Kidney epithelial cell (primary cell): Measurements from ENCODE around the gene HSPB1.

- RAMPAGE, long total RNA, result no peak
- RRBS, result 3% methylated on average over 9 of the region's 17 CpGs
These were observed 3.3 kb upstream of the LAT2 start for GRCh38 chr7:74206512-74206818.

DNA sequence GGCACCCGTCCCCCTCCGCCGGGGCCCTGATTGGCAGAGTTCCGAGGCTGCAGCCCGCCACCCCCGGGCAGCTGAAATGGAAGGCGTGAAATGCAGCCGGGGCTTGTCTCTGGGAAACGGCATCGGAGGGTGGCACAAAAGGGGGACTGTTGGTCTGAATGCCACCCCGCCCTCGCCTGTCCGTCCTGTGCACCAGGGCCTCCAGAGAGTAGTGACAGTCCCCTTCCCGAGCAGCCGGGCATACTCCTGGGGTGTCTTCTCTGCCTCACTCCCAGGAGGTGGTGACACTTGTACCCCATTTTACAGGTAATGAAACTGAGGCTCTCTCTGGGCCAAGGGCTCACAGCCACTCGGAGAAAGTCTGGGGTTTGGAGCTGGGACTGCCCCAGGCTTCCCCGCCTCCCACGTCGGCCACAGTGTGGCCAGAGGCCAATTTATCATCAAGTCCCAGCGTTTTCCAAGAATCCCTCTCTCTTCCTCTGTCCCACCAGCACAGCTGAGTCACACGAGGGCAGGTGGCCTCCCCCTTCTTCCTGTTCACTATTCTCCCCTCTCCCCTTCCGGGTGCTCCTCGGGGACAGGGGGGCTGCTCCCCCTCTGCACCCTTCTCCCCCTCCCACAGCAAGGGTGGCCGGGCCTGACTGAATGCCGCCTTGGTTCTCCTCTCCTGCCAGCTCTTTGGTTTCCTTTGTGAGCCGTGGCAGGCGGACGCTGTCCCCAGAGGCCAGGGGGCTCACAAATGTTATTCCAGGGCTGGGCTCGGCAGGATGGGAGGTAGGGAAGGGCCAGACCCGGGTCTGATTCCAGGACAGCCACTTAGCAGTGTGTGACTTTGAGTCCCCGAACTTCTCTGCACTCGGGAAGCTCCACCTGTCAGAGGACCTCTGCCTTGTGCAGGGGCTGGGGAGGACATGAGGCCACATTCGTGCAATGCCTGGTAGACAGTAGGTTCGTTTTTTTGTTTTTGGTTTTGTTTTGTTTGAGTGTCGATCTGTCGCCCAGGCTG, 17.6 kb downstream of the CLIP2 start:
- RAMPAGE, long total RNA, result no peak
- RRBS, result 37% methylated on average over 7 of the region's 36 CpGs

GRCh38 chr7:74481501-74482382, 28.0 kb downstream of the GTF2IRD1 start:
- RAMPAGE, long total RNA, result no peak
- RRBS, result no CpG with 5 or more reads among the region's 12 CpGs

DNA sequence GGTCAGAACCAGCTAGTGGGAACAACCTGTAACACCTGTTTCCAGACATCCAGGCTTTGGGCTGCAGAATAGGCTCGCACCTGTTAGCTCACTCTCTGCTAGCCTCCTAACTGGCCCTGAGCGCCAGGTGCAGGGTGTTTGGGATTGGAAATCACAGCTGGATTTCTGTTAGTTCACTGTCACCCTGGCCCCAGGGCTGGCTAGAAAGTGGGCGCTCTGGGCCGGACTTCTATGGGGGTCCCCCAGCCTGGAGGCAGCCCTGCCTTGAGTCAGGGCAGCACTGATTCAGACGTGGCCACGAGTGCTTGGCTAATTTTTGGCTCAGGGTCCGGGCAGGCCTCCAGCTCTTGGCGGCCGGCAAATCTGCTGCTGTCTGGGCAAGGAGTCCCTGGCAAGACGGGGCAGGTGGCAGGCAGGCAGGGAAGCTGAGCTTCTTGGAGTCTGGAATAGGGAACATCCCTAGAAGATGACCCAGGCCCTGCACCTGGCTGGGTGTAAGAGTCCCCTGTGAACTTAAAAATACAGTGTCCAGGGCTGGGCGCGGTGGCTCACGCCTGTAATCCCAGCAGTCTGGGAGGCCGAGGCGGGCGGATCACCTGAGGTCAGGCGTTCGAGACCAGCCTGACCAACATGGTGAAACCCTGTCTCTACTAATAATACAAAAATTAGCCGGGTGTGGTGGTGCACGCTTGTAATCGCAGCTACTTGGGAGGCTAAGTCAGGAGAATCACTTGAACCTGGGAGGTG, 48.8 kb downstream of the GTF2IRD1 start:
- RAMPAGE, long total RNA, result no peak
- RRBS, result no CpG with 5 or more reads among the region's 21 CpGs

DNA sequence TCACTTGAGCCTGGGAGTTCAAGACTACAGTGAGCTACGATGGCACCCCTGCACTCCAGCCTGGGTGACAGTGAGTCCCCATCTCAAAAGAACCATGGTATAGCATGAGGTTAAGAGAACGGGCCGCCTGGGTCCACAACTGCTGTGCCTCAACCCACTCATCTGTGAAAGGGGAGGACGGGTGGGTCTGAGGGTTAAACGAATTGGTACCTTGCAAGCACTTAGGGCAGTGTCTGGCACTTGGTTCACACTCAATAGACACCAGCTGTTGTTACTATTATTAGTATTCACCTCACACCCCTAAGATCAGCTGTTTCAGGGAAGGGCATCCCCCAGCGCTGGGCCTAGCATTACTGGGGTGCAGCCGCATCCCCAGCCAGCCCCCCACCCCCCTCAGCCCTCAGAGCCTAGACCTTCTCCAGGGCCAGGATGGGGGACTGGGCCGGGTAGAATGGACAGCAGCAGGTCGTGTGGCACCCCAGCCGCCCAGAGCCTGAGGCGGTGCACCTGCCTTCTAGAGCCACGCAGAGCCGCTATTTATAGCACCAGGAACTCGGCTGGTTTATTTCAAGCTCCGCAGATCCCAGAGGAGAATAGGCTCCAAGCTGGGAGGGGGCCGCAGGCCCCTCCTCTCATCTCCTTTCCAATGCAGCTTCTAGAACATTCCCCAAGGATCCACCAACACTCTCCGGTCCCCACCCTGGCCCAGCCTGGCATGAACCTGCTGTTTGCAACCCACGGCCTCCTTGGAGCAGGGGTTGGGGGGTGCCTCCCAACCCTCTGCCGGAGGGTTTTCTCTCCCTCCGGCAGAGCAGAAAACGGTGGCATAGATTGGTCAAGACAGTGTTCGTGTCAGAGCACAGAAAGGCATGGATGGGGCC, 60.5 kb downstream of the GTF2IRD1 start:
- RAMPAGE, long total RNA, result no peak
- RRBS, result 80% methylated on average over 4 of the region's 22 CpGs

DNA sequence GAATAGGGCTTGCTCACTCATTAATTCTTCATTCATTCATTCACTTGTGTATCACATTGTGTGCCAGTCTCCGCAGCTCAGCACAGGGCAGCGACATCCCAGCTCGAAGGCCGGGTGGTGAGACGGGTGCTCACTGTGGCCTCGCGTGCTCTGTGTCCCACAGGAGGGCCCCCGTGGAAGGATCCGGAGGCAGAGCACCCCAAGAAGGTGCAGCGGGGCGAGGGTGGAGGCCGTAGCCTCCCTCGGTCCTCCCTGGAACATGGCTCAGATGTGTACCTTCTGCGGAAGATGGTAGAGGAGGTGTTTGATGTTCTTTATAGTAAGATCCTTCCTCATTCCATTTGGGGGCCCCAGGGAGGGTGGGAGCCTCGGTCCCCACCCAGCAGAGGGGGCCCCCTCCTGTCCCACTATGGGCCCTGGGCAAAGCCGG, 61.6 kb downstream of the GTF2IRD1 start:
- RAMPAGE, long total RNA, result no peak
- RRBS, result 95% methylated on average over 6 of the region's 16 CpGs

DNA sequence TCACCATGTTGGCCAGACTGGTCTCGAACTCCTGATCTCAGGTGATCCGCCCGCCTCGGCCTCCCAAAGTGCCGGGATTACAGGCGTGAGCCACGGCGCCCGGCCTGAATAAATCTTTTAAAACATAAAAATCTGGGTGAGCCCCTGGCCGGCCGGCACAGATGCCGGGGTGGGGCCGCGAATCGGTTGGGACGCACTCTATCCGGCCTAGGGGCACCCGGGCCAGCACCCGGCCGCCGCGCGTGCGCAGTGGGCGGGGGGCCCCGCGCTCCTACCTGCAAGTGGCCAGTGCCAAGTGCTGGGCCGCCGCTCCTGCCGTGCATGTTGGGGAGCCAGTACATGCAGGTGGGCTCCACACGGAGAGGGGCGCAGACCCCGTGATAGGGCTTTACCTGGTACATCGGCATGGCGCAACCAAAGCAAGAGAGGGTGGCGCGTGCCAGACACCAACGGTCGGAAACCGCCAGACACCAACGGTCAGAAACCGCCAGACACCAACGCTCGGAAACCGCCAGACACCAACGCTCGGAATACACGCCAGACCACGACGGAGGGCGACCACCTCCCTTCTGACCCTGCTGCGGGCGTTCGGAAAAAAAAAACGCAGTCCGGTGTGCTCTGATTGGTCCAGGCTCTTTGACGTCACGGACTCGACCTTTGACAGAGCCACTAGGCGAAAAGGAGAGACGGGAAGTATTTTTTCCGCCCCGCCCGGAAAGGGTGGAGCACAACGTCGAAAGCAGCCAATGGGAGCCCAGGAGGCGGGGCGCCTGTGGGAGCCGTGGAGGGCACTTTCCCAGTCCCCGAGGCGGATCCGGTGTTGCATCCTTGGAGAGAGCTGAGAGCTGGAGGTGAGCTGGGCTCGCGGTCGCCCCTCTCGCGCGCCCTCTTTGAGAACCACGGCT, 24.6 kb downstream of the SPDYE12 start:
- RAMPAGE, long total RNA, result start-site peak on the minus strand centred at position 572 of the sequence, 11 bp wide, 83 and 112 reads in 2 replicates; start-site peak on the plus strand centred at position 801 of the sequence, 61 bp wide, 184 and 53 reads in 2 replicates
- RRBS, result no CpG with 5 or more reads among the region's 79 CpGs

DNA sequence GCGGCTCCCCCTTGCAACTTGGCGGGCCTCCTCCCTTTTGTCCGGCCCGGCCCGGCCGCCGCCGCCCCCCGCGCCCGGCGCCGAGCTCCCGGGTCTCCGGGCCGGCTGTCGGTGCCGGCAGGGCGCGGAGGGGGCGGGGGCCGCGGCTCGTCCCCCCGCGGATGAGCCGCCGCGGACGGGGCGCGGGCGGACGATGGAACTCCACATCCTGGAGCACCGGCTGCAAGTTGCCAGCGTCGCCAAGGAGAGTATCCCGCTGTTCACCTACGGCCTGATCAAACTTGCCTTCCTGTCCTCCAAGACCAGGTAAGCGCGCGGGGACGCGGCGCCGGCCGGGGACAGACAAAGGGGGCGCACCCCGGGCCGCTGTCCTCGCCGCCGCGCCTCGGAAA, 284 bp downstream of the CASTOR2 start:
- RAMPAGE, long total RNA, result no peak
- RRBS, result no CpG with 5 or more reads among the region's 55 CpGs

- RAMPAGE, long total RNA, result no peak
- RRBS, result no CpG with 5 or more reads among the region's 9 CpGs
These were observed 9.2 kb downstream of the RCC1L start for GRCh38 chr7:75064344-75064781.

DNA sequence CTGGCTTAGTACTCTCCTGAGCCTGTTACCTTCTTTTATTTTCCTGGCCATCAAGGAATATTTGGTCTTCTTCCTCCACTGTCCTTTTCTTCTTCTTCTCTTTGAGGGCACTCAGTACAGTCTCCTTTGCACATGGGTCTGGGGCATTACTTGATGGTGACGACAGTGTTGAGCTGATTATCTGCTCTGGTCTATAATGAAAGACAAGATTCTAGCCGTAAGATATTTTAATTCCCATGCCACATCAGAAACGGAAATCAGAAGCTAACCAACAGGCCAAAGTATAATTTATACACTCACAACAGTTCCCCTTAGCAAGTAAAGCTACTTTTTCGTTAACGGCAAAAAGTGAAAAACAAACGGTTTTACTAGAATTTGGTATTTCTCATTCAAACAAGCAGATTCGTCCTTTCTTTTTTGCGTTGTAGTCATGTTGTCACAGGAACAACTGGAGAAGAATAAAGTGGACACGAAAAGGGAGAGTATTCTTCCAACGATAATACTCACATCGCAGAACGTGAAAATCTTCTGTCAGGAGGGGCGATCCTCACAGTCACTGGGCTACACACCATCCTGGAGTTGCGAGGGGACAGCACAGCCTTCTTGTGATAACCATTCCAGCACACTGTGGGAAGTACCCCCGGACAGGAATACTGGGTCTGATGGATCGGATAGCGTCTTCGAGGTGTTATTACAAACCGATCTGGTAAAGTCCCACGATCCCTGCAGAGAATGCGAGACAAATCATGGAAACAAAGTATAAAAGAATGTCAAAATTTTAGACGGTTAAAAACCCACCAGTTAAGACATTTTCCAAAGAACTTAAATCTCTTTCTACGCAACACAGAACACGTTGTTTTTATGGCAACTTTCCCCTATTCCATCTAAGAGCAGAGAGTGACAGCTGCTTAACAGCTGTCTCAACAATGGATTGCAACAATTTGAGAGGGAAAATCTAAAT, 44.9 kb downstream of the POM121C start:
- RAMPAGE, long total RNA, result no peak
- RRBS, result no CpG with 5 or more reads among the region's 24 CpGs

DNA sequence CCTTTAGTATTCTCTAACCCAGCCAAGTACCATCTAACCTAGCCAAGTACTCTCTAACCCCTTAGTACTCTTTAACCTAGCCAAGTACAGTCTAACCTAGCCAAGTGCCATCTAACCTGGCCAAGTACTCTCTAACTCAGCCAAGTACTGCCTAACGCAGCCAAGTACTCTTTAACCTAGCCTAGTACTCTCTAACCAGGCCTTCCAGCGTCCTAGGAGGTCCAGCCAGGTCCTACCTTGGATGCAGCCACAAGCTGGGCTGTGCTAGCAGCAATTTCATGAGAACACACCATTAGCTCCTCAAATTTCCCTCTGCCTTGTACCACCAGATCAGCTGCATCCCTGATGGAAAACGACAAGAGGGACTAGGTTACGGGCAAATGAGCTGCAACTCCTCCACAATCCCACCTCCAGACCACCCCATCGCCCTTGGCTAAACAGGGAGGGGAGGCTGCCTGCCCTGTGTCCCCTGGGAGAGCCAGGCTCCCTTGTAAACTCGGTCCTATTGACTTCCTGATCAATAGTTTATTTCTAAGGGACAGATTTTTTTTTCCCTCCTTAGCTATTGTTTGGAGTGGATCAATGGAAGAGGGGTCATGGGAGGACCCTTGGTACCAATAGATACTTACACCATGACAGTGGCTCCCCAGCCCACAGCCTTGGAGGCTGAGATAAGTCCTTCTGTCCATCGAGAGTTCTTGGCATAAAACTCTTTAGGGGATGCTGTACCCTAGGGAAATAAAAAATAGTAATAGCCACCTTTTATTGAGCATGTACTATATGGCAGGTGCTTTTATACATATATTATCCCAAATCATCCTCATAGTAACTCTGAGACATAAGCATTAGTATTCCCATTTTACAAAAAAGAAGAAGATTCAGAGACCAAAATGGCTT, 52.6 kb downstream of the SPDYE5 start:
- RAMPAGE, long total RNA, result no peak
- RRBS, result no CpG with 5 or more reads among the region's 7 CpGs

GRCh38 chr7:75559577-75560306, 67.6 kb downstream of the SPDYE5 start:
- RAMPAGE, long total RNA, result no peak
- RRBS, result 6% methylated on average over 5 of the region's 30 CpGs

GRCh38 chr7:75617631-75618281, 121.0 kb downstream of the HIP1 start:
- RAMPAGE, long total RNA, result no peak
- RRBS, result no CpG with 5 or more reads among the region's 14 CpGs

- RAMPAGE, long total RNA, result no peak
- RRBS, result no CpG with 5 or more reads among the region's 14 CpGs
These were observed 88.1 kb downstream of the HIP1 start for GRCh38 chr7:75650574-75651173.

DNA sequence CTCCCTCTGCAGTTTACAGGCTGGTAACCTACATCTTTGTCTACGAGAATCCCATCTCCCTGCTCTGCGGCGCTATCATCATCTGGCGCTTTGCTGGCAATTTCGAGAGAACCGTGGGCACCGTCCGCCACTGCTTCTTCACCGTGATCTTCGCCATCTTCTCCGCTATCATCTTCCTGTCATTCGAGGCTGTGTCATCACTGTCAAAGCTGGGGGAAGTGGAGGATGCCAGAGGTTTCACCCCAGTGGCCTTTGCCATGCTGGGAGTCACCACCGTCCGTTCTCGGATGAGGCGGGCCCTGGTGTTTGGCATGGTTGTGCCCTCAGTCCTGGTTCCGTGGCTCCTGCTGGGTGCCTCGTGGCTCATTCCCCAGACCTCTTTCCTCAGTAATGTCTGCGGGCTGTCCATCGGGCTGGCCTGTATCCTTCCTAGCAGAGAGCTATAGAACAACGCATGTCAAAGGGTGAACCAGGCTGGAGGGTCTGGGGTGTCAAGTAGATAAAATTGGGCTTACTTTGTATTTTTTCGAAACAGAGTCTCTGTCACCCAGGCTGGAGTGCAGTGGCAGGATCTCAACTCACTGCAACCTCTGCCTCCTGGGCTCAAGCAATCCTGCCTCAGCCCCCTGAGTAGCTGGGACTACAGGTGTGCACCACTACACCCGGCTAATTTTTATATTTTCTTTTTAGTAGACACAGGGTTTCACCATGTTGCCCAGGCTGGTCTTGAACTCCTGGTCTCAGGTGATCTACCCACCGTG, 3.2 kb downstream of the RHBDD2 start:
- RAMPAGE, long total RNA, result no peak
- RRBS, result no CpG with 5 or more reads among the region's 24 CpGs

DNA sequence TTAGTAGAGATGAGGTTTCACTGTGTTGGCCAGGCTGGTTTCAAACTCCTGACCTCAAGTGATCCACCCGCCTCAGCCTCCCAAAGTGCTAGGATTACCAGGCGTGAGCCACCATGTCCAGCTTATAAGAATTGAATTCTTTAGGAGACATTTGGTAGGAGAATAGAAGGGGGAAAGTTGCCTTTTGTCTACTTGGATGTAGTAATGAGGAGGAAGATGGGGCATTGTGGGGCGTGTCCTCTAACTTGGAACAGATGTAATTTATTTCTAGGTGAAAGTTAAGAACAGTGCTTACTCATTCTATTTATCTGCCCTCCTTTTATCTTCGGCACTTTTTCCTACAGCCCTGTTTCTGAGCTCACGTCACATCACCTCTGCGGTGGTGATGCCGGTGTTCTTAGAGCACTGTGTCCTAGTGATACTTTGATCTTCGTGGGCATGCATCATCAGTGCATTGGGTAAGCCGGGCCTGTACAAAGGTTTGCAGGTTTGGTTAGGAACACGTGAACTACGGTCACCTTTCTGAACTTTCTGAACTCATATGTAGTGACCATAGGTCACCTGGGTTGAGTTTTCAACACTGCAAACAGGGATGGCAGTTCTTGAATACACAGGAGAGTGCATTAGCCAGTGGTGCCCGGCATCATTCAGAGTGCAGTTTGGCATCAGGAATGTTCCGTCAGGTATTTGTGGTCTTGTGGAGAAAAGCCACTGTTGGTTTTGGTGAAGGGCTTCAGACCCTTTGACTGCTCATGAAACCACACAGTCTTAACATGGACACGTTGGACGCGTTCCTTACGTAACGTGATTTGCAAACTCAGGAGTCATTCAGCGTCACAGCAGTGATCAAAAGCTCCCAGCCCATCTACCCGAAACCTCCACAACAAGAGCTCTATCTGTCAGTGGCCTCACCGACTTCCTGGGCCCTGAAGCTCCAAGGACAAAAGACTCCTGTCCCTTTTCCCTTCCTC, 5.6 kb downstream of the POR start:
- RAMPAGE, long total RNA, result no peak
- RRBS, result 97% methylated on average over 3 of the region's 21 CpGs

GRCh38 chr7:75953279-75953527, 38.2 kb downstream of the POR start:
- RAMPAGE, long total RNA, result no peak
- RRBS, result no CpG with 5 or more reads among the region's 3 CpGs

GRCh38 chr7:75969072-75969445, 25.3 kb downstream of the TMEM120A start:
- RAMPAGE, long total RNA, result no peak
- RRBS, result no CpG with 5 or more reads among the region's 10 CpGs

DNA sequence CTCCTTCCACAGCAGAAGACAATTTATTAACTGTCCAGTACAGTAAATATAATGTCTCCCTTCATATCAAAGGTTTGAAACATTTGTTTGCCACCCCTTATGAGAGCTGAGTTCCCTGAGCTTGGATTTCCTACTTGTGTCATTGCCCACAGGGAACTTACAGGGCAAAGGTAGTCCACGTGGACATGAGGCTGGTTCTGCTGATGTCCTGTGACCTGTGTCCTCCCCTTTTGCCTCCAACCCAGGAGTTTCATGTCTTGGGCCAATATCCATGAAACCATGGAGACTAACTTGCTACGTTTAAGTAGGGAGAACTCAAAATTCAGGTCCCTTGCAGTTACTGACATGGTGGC, 66.4 kb upstream of the SRRM3 start:
- RAMPAGE, long total RNA, result no peak
- RRBS, result no CpG with 5 or more reads among the region's 2 CpGs

DNA sequence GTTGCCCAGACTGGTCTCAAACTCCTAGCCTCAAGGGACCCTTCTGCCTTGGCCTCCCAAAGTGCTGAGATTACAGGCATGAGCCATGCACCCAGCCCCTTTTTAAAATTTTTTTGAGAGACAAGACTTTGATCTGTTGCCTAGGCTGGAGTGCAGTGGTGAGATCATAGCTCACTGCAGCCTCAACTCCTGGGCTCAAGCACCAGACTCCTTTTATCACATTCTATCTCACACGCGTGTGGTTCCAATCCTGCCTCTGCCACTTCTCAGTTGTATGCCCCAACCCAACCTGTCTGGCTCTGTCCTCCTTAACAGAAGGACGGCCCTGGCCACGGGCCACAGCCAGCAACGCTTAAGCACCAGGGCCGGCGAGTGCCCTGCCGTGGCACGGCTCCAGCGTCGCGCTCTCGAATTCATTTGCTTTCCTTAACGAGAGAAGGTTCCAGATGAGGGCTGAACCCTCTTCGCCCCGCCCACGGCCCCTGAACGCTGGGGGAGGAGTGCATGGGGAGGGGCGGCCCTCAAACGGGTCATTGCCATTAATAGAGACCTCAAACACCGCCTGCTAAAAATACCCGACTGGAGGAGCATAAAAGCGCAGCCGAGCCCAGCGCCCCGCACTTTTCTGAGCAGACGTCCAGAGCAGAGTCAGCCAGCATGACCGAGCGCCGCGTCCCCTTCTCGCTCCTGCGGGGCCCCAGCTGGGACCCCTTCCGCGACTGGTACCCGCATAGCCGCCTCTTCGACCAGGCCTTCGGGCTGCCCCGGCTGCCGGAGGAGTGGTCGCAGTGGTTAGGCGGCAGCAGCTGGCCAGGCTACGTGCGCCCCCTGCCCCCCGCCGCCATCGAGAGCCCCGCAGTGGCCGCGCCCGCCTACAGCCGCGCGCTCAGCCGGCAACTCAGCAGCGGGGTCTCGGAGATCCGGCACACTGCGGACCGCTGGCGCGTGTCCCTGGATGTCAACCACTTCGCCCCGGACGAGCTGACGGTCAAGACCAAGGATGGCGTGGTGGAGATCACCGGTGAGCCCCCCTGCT, at the start of gene HSPB1:
Gene HSPB1, plus strand, starts transcription at position 618 of the 1,036 bp plus-strand sequence.
- RAMPAGE, long total RNA, result start-site peak on the plus strand centred at position 528 of the sequence, 47 bp wide, 19 and 17 reads in 2 replicates
- RRBS, result 1% methylated on average over 11 of the region's 69 CpGs